Cardiac atrium fibroblast (primary cell): ENCODE data around the genes FNDC3B and ECT2.

- RAMPAGE, long total RNA = no peak
Observed at GRCh38 chr3:170286493-170287037, 64.3 kb downstream of the PRKCI start.

- RAMPAGE, long total RNA = no peak
Observed at GRCh38 chr3:170355767-170356266, 1.7 kb upstream of the SKIL start.

GRCh38 chr3:170419503-170420229, 998 bp downstream of the CLDN11 start:
- RAMPAGE, long total RNA = no peak

GRCh38 chr3:170864875-170865921, 4.8 kb downstream of the RPL22L1 start:
- RAMPAGE, long total RNA = no peak

GRCh38 chr3:171173616-171174158, 147.2 kb upstream of the SLC2A2 start:
- RAMPAGE, long total RNA = no peak

DNA sequence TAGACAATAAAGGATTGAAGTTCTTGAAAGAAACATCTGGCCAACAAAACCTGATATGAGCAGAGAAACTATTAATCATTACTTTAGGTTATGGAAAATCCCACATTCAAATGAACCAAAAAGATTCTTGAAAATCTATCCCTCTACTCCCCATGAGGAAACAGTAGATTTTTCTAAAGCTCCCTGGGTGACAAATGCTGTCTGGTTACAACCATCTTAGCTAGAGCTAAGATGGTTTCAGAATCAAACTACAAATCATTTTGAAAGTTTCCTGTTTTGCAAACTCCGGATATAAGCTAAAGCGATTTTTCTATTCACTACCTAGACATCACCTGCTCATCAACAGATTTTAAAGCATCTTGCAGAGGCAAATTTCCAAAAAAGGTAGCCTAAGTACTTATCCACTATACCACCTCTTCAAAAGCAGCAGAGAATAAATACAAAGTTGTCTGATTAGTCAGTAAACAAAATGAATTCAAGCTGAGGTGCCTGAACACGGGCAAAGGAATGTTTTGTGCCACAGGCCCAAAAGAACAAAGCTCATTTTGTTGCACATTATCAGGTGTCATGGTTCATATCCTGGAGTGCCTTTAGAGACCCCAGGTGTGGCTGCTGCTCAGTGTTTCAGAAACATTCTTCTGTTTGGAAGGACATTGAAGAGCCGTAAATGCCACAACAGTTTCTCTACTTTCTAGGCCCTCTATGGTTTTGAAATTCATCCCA, 204.9 kb downstream of the TNIK start:
- RAMPAGE, long total RNA = no peak

DNA sequence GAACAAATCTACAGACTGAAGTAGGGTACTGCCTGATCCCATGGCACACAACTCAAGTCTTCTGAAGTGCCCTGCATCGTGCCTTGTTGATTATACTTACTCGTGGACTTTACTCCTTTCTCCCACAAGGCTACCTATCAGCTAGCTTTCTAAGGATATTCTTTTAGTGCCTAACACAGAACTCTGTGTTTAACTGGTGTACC, 119.8 kb downstream of the TNIK start:
- RAMPAGE, long total RNA = no peak

- RAMPAGE, long total RNA = no peak
Observed at GRCh38 chr3:171944787-171945140, 94.6 kb upstream of the FNDC3B start.

GRCh38 chr3:172039049-172040014, at the start of gene FNDC3B:
Gene FNDC3B, plus strand, starts transcription at chr3:172039578.
- RAMPAGE, long total RNA = no peak

DNA sequence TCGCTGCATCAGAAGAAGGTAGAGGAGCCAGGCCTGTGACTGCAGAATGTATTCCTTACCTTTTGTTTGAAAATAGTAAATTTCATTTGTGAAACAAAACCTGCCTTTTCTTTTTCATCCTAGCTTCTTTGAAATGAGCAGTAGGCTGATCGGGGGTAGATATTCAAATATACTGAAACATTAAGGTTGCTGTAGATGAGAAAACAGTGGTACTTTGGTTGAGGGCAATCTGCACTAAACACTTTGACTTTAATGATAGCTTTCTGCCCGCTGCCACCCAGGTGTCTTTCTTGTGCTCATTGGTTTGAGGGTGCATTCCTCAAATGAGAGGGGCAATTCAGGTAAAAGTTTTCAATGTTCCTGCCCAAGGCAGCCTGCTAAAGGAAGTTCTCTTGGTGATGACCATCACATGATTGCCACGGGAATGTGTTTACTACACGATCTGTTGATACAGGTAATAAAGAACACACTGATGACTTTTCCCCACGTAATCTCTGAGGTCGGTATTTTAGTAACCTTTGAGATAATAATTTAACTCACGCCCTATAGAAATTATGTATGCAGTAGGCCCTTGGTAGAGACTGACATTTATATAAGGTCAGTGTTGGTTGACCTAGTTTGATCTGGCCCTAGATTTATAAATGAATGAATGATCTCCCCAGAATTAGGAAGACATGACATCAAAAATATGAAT, 39.3 kb downstream of the FNDC3B start:
- RAMPAGE, long total RNA = no peak

GRCh38 chr3:172079836-172080356, 40.5 kb downstream of the FNDC3B start:
- RAMPAGE, long total RNA = no peak

DNA sequence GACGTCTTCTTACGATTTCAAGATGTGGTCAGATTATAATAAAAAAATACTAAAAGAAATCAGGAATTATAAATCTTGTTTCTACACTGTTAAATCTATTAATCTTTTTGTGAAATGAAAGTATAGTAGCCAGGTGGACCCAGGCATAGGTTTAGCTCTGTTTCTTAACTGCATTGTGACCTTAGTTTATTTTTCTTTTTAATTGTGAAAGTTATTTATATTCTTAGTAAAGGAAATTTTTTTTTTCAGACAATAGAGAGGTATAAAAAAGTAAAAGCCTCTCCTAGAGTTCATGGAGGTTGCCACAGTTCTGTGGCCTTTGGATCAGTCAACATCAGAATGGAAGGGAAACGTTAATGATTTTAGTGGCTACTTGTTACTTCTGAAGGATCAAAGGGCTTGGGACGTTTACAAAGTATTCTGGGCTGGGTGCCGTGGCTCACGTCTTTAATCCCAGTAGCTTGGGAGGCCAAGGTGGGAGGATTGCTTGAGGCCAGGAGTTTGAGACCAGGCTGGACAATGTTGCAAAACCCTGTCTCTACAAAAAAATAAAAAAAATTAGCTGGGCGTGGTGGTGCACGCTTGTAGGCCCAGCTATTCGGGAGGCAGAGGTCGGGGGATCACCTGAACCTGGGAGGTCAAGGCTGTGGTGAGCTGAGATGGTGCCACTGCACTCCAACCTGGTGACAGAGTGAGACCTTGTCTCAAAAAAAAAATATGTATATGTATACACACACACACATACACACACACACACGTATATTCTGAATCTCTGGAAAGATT, 44.6 kb downstream of the FNDC3B start:
- RAMPAGE, long total RNA = no peak

GRCh38 chr3:172136879-172137492, 97.6 kb downstream of the FNDC3B start:
- RAMPAGE, long total RNA = no peak

GRCh38 chr3:172138803-172139513, 99.6 kb downstream of the FNDC3B start:
- RAMPAGE, long total RNA = no peak

GRCh38 chr3:172154674-172155043, 115.3 kb downstream of the FNDC3B start:
- RAMPAGE, long total RNA = no peak

GRCh38 chr3:172212071-172212714, 172.8 kb downstream of the FNDC3B start:
- RAMPAGE, long total RNA = no peak

GRCh38 chr3:172261695-172262460, 186.4 kb downstream of the GHSR start:
- RAMPAGE, long total RNA = no peak

GRCh38 chr3:172347035-172347629, 101.1 kb downstream of the GHSR start:
- RAMPAGE, long total RNA = no peak

DNA sequence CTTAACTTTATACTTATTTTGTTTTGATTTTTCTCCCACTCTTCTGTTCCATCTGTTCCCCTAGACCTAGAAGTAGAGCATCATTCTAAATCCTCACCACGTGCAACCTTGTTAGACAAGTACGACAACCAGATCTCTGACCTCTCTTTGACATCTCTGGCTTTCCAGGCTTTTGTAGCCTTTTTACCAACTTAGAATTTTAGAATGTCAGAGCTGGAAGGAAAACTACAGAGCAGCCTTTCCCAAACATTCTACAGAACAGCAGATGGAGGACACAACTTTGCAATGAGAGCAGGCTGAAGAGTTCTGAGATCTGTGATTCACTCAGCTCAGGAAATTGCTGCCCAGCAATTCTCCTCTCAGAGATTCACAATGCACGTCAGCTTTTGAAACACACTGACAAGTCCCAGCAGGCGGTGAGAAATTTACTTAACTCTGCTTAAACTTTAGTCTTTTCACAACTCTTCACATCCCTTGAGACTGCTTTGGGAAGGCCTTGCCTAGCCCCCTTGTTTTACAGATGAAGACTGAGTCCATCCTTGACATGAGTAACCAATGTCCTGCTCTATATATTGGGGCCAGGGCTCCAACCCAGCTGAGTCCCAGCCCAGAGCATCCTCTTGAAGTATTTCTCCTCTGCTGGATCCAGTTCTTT, 25.1 kb downstream of the NCEH1 start:
- RAMPAGE, long total RNA = no peak

DNA sequence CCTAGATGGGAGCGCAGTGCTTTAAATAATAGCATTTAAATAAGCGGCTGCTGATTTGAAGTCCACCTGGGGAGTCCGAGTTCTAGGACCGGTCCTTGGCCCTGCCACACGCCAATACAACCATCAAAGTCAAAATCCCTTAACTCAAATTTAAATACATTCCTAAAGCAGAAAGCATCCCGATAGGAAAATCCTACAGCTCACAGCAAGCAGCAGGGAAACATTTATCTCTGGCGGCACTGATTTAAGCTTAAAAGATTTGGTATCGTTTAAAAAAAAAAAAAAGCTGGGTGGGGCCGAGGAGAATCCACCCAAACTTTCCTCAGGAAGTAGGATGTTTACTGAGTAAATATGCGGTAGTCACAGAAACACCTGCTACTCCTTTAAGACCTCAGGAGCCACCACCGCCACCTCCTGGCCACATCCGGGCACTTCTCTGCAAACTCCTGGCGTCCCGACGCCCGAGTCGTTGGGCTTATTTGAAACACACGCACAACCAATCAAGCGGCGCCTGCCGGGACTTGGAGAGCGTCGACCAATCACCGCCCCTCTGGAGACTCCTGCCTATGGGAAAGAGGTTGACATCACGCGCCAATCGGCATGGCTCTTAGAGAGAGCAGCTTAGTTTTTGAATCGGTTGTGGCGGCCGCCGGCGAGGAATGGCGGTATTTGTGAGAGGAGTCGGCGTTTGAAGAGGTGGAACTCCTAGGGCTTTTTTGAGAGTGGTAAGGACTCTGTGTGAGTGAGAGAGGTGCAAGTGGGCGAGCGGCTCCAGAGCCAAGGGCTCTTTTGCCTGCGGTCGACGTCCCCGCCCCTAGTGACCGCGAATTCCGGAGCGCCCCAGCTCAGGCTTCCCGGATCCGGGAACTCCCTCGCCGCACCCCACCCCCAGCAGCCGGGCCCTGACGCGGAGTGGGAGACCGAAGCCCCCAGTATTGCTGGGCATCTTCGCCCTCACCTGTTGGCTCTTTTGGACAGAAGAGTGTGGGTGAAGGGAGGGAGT, at the start of gene ECT2:
TSS of gene ECT2 (plus strand) at position 594 of the 1,003 bp plus-strand sequence.
- RAMPAGE, long total RNA = no peak